Smooth muscle cell (in vitro differentiated cells): ENCODE measurements around the gene EOGT.

GRCh38 chr3:66404848-66405135 is 96.0 kb downstream of the LRIG1 start:
- RAMPAGE, long total RNA = no peak

DNA sequence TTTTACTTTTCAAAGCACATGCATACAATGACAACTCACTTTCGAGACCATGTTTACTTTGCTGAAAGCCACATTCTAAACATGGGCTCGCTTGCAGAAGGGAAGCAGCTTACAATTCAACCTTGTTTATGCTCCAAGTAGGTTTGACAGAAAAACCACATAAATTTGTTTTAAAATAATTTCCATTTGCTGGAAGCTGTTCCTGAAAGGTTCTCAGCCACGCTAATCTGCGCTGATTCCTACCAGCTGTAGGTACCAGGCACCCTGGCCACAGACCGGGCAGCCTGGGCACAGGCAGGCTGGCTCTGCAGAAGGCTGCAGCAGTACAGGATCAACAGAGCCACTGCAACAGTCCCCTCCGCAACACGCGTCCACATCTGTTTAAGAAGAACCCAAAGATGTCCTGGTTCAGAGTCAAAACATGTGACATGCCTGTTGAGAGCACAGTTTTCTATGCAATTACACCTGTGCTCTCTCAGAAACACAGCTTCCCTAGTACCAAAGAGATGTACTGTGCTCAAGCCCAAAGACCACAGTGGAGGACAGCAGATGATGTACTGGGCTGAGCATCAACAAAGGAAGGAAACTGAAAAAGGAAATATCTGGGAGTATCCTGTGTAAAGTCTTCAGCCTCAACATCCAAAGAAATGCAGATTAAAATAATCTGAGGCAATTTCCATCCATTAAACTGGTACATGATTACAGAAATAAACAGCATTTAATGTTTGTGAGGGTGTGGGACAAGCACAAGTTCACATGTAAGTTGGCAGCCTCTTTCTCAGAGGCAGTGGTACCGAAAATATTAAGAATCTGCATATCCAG is 18.8 kb downstream of the LRIG1 start:
- RAMPAGE, long total RNA = no peak

- RAMPAGE, long total RNA = no peak
These were observed 87.4 kb downstream of the SUCLG2 start for GRCh38 chr3:67567134-67567352.

DNA sequence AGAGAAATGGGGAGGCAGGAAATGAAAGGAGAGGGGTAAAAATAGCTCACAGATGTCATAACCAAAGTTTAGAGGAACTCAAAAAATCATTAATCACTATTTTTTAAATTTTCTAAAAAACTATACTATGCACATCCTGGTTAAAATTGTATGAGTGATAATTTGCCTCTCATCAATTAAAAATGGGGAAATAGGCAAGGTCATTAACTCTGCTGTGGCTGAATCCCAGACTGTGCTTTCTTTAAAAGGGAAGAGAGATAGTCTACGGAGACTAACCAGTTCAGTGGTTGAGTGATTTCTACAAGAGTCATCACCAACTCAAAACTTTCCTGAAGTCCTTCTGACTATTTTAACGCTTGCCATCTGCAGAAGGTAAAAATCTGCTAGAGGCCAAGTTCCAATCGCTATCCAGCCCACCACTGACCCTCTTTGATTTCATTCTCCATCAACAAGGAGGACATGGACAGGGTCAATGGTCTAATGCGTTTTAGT is 948 bp downstream of the SUCLG2 start:
- RAMPAGE, long total RNA = no peak

DNA sequence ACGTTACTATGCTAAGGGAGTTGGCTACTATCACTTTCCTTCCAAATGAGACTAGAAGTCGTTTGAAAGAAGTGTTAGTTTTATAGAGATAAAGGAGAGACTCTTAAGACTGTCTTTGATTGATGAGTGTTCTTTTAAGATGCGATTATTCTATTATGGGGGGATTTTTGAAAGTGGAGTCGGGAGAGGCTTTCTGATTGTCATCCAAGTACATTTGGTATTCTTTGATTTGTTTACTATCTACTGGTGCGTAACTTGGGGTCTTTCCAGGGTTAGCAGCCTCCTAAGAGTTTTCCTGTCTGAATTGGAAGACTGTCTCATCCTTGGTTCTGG is 3.7 kb upstream of the SUCLG2 start:
- RAMPAGE, long total RNA = no peak

- RAMPAGE, long total RNA = no peak
These were observed 59.9 kb upstream of the SUCLG2 start for GRCh38 chr3:67714362-67714631.

GRCh38 chr3:67947670-67947942 is 56.4 kb upstream of the TAFA1 start:
- RAMPAGE, long total RNA = no peak

GRCh38 chr3:68052566-68053019 is 48.5 kb downstream of the TAFA1 start:
- RAMPAGE, long total RNA = no peak

DNA sequence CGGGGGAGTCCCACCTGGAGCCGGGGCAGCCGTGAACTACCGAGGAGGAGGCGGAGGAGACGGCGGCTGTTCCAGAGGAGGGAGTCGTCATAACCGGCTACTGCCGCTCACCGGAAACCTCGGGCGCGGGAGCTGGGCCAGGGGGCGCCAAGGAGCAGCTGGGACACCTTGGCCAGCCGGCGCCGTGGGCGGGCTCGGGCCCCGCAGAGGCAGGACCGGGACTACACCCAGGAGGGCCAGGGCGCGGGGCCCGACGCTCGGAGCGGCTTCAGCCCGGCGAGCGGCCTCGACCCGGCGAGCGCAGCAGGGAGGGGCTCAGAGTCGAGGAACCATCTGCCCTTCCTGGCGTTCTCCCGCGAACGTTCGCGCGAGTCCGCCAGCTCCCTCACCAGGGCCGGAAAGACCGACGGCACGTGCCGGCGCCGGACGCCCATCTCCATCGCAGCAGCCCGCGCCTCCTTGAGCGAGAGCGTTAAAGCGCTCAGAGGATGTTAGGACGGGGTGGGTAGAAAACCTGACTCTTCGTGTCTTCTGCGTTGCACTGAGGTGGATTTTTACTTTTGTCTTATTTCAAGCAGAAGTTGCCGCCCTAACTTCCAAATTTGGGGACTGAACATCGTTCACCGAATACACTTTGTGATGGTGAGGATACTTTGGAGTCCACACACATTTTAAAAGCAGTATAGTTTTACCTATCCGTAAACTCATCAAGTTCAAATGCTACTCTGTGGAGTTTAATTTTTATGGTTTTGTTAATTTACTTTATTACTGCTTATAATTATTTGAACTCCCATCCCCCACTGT is at the start of gene EOGT:
Gene EOGT, minus strand, starts transcription at position 125 of the 804 bp plus-strand sequence.
- RAMPAGE, long total RNA = start-site peak on the minus strand centred at position 75 of the sequence, 62 bp wide, 108 and 80 reads in 2 replicates

- RAMPAGE, long total RNA = no peak
These were observed 761 bp upstream of the TMF1 start for GRCh38 chr3:69052825-69053363.

GRCh38 chr3:69058504-69058937 is 6.4 kb upstream of the TMF1 start:
- RAMPAGE, long total RNA = no peak

DNA sequence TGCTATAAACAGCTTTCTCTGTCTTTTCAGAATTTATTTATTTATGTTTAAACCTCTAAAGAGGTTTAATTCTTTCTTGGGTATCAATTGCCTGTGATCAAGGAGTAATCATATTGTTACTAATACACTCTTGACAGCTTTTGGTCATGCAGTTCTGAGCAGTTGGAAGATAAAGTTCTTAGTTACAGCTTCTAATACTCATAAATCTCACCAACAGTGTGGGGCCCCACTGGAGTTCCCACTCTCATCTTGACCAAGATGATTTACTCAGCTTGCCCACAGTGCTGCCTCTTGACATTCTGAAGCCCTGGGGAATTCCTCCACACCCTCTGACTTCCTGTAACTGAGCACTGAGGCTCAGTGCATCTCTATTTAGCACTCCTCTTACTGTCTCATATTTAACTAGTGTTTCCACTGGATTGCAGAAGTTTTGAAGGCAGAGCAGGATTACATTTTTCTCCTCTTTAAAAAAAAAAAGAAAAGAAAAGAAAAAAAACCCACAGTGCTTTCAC is 2.0 kb upstream of the ARL6IP5 start:
- RAMPAGE, long total RNA = no peak

DNA sequence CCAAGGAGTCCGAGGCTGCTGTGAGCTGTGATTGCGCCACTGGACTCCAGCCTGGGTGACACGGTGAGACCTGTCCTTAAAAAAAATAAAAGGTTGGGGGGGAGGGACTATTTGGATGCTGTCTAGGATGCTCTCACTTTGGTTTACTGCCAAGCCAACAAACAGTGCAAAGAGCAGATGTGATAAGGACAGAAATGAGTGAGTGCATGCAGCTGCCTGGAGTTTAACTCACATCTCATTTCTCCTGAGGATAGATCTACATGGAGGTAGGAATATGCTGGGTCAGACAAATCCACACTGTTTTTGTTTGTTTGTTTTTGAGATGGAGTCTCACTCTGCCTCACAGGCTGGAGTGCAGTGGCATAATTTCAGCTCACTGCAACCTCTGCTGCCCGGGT is 129.9 kb downstream of the FRMD4B start:
- RAMPAGE, long total RNA = no peak

DNA sequence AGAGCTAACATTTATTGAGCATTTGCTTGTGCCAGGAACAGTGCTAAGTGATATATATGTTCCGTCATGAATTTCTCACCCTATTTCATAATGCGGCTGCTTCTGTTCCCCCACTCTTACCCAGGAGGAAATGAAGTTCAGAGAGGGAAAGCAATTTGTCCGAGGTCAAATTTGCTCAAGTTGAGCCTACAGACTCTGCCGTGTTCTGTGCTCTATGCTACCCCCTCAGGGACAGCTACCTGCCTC is 5.5 kb downstream of the FRMD4B start:
- RAMPAGE, long total RNA = no peak

- RAMPAGE, long total RNA = no peak
These were observed 155.8 kb upstream of the FRMD4B start for GRCh38 chr3:69541638-69542051.

DNA sequence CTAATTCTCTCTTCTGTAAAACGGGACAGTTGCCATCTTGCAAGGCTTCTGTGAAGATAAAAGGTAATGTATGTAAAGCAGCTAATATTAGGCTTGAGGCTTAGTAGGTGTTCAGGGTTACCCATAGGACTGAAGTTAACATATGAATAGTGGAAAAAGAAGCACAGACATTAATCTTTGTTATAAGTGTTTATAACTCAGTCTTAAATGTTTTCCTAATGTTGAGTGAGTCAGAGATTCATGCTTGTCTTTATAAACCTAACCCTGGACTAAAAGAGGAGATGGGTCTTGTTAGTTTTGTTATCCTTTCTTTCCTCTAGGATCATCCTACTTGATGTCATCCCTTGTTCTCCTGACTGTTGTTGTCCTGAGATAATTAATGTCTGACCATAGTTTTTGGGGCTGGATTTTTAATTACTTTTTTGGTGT is 8.2 kb downstream of the MITF start:
- RAMPAGE, long total RNA = no peak

GRCh38 chr3:69762439-69762969 is 23.2 kb downstream of the MITF start:
- RAMPAGE, long total RNA = no peak

- RAMPAGE, long total RNA = no peak
These were observed 24.3 kb downstream of the MITF start for GRCh38 chr3:69763404-69764045.

DNA sequence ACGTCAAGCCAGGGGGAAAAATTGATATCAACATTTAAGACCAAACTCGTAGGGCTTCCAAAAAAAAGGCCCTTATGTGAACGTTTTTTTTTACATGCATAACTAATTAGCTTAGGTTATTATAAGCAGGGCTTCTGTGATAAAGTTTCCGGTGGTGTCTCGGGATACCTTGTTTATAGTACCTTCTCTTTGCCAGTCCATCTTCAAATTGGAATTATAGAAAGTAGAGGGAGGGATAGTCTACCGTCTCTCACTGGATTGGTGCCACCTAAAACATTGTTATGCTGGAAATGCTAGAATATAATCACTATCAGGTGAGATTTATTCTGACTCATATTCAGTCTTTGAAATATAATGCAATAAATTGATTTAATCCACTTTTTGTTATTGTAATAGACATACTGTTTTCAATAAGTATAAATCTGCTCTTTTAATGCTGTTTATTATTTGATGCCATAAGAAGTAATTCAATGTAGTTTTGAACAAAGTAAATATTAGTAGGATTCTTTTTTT is 197.2 kb downstream of the MITF start:
- RAMPAGE, long total RNA = no peak

GRCh38 chr3:69999167-69999831 is 260.0 kb downstream of the MITF start:
- RAMPAGE, long total RNA = no peak